GM23248 (cell line): ENCODE results near the genes CRYBA4 and TTC28.

DNA sequence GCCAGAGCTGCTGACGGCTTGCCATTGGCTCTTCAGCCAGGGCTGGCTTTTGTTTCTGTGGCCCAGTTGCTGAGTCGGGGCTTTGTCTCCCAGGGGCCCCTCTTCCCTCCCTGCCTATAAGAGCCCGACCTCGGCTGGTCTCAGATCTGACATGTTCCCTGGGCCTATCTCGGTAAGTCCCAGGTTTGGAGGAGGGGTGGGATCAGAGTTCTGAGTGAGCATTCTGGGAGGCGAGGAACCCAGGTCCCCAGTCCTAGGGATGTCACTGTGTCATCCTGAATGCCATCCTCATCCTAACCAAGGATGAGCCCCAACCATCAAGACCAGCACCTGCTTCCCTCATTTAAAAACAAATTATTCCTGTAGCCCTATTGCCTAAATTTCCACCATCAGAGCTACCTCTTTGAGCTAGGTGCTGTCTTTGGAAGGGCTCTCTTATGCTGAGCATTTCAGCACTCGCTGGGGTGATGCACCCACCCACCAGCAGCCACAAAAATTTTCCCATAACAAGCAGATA is at the start of gene CRYBA4:
Gene CRYBA4 (plus strand): TSS at position 149 of the 517 bp plus-strand sequence.
- RAMPAGE, long total RNA = no peak

- RAMPAGE, long total RNA = no peak
Measured at GRCh38 chr22:27076257-27076499, 454.4 kb downstream of the CRYBA4 start.

GRCh38 chr22:27113124-27113689 is 491.4 kb downstream of the CRYBA4 start:
- RAMPAGE, long total RNA = no peak

DNA sequence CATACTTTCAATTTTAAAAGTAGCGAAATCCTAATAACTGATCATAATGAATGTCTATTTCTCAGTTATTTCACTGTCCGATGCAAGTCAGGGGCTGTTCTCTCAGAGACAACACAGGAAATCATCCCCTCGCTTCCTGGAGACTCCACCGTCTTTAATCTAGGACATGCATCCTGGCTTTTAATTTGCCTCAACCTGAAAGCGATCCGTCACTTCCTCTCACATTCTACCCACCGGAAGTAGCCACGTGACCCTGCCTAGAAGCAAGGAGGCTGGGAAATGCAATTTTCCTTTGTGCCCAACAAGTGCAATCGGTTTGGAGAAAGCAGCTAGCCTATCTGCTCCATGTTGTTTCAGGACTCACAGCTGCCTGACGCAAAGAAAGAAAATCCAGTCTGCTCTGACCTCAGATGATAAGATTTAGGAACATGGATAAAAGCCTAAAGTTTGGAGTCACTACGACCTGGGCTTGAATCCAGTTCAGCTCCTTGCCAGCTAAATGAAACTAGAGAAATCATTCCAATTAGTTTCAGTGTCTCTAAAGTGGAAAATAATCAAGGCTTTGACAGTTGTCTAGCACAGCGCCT is 553.9 kb downstream of the MN1 start:
- RAMPAGE, long total RNA = no peak

DNA sequence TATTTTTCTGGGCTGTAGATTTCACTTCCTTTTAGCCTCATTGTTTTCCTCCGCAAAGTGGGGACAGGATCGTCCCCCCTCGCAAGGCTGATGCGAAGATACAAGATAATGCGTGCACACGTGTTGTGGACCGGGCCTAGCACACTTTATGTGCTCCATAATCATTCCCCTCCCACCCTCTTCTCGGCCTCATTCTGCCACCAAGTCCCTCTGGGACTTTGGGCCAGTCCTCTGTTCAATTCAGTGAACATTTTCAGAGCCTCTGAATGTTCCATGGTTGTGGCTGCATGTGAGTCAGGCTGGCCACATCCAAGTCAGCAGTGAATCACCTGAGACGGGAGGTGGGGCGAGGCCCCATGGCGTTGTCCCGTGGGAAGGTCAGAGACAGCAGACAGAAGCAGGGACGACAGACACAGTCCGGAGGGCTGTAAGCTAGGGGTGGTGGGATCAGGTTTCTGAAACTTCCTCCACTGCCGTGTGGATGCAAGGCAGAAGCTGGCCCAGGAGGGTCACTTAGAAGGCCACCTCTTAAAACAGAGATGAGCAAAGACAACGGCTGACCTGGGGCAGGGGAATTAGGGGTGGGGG is 324.9 kb downstream of the MN1 start:
- RAMPAGE, long total RNA = no peak

GRCh38 chr22:27669144-27670062 is 132.2 kb downstream of the MN1 start:
- RAMPAGE, long total RNA = no peak

GRCh38 chr22:27726109-27727359 is 75.0 kb downstream of the MN1 start:
- RAMPAGE, long total RNA = no peak

GRCh38 chr22:27801274-27801671 is 283 bp downstream of the MN1 start:
- RAMPAGE, long total RNA = no peak

DNA sequence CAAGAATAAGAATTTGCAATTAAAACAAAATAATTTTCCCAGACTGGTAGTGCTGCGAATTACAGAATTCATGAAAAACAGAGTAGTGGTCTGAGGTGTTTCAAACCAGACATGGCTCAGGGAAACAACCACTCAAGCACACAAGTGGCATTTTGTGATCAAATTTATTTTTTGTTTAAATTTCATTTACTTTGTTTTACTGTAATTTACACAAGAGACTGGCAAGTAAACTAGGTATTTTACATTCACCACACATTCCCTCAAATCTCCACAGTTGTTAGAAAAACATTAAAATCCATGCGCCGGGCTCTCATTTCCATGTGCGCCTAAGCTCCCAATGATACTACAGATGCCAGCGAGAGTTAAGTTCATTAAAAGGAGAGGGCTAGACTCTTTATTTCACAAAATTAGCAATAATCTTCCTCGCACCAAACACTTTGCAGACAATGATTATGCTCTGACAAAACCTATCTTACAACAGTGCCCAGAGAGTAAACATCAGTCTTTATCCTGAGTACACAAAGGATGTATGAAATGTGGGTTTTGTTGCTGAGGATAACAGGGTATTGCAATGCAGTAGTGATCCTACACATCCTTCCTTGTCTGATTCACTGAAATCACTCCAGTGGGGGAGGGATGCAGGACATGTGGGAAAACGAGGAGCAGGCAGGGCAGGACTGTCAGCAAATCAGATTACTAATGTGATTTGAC is 50.1 kb upstream of the MN1 start:
- RAMPAGE, long total RNA = no peak

DNA sequence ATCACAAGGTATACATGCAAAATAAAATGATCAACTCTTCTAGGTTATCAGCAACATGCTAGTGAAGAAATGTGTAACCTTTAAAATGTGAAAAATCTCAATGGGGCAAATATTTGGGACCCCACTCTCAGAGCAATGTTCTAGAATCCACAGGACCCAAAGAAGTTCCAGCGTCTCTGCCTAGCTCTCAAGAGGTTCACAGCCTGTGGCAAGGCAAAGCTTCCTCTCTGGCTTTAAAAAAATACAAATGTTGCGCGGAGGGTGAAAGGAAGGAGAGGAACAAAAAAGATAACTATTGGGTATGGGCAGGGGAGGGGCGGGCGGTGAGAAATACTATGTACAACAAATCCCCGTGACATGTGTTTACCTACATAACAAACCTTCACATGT is 53.6 kb downstream of the PITPNB start:
- RAMPAGE, long total RNA = no peak

- RAMPAGE, long total RNA = no peak
Measured at GRCh38 chr22:27867969-27868592, 51.0 kb downstream of the PITPNB start.

DNA sequence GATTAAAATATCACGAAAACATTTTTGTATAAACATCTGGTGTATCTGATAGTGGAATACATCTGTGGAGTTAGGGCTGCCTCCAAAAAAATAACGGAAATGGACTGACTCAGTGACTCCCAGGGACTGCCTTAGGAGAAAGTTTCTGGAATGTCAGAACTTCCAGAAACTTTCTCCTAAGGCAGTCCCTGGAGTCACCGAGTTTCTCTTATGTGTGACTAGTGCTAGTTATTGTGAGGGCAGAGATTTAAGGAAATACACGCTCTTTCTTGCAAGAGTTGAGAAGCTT is 1.3 kb upstream of the PITPNB start:
- RAMPAGE, long total RNA = no peak

- RAMPAGE, long total RNA = no peak
Measured at GRCh38 chr22:28255328-28255686, 336.3 kb upstream of the PITPNB start.

DNA sequence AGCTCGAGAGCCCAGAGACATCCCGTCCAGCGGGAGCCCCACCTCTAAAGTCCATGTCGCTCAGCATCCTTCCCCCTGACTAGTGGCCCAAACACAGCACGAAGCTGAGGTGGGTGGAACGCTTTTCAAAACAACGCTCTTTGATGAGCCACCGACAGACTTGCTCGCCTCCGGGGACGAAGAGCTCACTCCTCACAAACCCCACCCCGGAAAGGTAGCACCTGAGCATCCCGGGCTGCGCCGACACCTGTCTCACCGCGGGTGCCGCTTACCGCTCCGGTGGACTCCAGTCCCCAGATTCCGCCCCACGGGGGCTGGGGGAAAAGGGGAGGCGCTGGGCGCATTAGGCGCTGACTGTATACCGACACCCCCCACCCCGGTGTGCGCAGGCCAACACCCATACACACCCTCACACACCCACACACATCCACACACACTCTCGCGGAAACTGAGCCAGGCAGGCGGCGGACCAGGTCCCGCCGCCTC is 603 bp downstream of the TTC28 start:
- RAMPAGE, long total RNA = no peak

DNA sequence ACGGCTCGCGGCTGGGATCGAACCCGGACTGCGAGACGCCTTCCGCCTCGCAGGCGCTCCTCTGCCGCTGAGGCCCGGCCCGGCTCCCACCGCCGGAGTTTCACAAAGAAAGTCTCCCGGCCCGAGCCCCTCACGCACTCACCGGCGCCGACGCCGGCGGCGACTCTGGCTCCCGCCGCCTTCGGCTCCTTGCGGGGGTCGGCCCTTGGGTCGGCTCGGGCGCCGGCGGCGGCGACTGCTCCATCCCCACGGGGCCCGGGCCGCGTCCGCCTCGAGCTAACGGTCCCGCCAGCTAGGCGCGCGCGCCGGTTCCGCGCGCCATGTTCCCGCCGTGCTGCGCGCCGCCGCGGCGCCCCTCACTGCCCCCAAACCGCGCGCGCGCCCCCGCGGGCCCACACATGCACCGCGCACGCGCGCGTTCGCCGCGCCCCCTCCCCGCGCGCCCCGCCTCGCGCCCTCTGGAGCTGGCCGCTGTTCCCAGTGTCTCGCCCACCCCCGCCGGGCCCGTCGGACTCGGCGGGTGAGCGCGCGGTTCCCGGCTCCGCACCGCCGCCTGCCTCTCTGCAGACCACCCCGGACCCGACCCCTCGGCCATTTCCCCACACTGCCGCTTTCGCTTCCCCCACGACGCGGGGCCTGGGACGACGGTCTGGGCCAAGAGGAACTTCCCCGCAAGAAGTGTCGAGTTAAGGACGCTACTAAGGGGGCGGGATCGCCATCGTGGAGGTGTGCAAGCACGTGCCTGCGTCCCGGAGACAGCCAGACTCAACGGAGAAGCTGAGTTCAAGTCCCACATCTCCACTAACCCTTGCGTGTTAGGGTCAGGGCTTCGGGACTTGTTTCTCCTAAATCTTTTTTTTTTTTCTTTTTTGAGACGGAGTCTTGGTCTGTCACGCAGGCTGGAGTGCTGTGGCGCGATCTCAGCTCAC is at the start of gene TTC28:
Gene TTC28 (minus strand): TSS at position 361 of the 929 bp plus-strand sequence.
- RAMPAGE, long total RNA = no peak

DNA sequence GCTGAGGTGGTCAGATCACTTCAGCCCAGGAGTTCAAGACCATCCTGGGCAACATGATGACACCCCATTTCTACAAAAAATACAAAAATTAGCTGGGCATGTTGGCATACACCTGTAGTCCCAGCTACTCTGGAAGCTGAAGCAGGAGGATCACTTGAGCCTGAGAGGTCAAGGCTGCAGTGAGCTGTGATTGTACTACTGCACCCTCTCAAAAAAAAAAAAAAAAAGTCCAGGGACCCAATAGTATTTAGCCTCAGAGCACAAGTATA is 2.9 kb downstream of the HSCB start:
- RAMPAGE, long total RNA = no peak

DNA sequence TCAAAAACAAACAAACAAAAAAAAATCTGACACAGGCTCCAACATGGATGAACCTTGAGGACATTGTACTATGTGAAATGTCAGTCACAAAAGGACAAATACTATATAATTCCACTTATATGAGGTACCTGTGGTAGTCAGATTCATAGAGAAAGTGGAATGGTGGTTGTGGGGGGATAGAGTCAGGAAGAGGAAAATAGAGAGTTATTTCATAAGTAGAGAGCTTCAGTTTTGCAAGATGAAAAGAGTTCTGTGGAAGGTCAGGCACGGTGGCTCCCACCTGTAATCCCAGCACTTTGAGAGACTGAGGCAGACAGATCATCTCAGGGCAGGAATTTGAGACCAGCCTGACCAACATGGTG is 12.3 kb downstream of the HSCB start:
- RAMPAGE, long total RNA = no peak

DNA sequence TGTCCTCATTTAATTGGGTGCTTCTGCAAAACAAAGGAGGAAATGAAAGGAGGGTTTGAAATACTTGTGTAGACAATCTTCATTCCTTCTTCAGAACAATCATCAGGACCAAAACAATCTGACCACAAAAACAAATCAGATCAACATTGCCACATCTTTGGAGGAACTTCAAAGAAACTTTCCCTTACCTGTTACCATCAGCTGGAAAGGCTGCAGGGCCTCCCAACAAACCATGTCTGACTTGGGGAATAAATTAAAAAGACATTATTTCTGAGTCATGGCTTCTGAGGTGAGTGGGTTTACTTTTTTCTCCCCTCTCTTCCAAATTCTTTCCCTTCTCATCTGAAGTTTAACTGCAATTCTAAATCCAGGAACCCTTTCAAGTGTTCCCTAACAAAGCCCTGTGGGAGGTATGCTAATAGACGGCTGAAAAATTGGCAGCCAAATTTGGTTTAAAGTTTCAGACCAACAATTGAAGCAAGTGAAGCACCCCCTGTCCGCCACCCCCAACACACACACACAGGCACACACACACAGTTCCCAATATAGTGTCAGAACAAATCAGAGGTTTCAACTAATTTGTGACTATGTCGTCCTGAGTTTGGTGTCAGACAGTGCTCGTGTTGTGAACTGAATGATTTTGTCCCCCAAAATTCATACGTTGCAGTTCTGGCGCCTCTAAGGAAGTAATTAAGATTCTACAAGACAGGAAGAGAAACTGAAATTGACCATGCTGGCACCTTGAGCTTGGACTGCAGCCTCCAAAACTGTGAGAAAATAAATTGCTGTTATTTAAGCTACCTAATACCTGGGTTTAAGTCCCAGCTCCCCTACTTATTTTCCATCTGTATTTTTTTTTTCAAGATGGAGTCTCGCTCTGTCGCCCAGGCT is 12.2 kb upstream of the CCDC117 start:
- RAMPAGE, long total RNA = no peak

- RAMPAGE, long total RNA = no peak
Measured at GRCh38 chr22:28801908-28803118, 29.8 kb downstream of the CCDC117 start.

DNA sequence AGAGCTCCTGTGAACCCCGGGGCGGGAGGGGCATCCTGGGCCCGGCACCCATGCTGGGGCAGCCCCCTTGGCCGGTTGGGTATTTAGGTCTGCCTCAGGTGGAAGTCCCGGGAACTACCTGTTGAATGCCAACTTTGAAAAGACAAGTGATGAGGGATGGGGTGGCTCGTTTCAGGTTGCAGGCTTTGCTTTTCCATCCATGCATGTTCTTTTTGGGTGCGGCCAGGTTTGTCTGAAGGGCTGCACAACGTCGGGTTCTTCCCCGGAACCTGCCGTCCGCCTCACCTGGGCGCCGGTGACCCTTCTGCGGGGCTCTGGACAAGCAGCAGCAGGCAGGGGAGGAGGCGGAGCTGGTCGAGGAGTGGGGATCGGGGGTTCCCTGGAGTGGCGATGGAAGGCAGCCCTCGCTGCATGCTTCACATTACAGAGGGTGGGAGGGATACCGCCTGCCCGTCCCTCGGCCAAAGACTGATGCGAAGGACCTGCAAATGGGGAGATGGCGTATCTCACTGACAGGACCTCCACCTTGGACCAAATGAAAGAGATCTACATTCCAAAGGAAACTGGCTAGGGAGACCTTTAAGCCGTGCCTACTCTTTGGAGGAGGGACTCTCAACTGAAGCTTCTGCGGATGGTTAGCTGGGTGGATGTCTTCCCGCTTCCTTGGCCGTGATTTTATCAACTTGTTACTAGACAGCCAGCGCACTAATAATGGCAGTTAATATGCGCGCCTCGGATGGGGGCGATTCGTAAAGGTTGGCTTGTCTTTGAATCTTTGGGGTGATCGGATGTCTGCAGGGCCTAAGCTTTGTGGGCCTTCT is 1.1 kb downstream of the ZNRF3 start:
- RAMPAGE, long total RNA = no peak